Metastatic Liver Carcinoma in the Lung (tissue), 2 donors: ENCODE measurements around a stretch of chr10.

DNA sequence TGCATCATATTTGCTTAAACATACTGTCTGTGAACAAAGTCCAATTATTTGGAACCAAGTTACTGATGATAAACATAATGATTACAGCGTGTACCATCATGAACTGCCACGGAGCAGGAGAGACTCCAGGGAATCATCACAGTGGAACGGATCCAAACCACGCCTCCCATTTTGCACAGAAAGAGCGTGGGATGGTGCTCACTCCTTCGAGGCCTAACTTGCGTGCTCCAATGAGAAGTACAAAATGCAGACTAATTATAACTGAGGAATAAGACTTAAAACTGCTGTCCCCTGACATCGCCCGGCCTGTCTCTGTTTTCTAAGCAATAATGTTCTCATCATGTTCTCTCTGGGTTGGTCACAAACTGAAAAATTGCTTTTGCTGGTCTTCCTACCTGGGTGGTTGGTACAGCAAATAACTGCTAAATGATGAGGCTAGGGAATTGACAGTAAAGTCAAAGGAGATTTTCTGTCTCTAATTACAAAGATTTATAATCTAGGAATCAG, 182.2 kb downstream of the CAMK1D start:
- PRO-cap, 2 experiments: peak in 1 of 2 experiments; most common plus-strand start position 180 of the sequence (in 1)

DNA sequence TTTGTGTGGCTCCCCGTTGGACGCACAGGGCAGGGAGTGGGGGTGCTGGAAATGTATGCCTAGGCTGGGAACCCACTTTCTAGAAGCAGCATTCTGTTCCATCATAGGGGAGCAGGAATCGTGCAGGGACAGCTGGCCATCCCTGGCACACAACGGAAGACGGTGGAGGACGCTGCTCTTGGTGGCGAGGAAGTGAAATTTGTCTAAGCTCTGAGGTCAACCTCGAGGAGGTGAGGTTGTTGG, 299.5 kb downstream of the CCDC3 start:
- PRO-cap, 2 experiments: no peak in any of the 2 experiments

- PRO-cap, 2 experiments: peak in 2 of 2 experiments; most common plus-strand start chr10:12707592 (in 1); most common minus-strand start chr10:12707581 (in 2)
These were observed 294.1 kb downstream of the CCDC3 start for GRCh38 chr10:12707268-12708051.

- PRO-cap, 2 experiments: no peak in any of the 2 experiments
These were observed 271.7 kb downstream of the CCDC3 start for GRCh38 chr10:12729768-12730354.

GRCh38 chr10:12769519-12770153, 231.9 kb downstream of the CCDC3 start:
- PRO-cap, 2 experiments: no peak in any of the 2 experiments

GRCh38 chr10:12897448-12898344, 103.8 kb downstream of the CCDC3 start:
- PRO-cap, 2 experiments: no peak in any of the 2 experiments

DNA sequence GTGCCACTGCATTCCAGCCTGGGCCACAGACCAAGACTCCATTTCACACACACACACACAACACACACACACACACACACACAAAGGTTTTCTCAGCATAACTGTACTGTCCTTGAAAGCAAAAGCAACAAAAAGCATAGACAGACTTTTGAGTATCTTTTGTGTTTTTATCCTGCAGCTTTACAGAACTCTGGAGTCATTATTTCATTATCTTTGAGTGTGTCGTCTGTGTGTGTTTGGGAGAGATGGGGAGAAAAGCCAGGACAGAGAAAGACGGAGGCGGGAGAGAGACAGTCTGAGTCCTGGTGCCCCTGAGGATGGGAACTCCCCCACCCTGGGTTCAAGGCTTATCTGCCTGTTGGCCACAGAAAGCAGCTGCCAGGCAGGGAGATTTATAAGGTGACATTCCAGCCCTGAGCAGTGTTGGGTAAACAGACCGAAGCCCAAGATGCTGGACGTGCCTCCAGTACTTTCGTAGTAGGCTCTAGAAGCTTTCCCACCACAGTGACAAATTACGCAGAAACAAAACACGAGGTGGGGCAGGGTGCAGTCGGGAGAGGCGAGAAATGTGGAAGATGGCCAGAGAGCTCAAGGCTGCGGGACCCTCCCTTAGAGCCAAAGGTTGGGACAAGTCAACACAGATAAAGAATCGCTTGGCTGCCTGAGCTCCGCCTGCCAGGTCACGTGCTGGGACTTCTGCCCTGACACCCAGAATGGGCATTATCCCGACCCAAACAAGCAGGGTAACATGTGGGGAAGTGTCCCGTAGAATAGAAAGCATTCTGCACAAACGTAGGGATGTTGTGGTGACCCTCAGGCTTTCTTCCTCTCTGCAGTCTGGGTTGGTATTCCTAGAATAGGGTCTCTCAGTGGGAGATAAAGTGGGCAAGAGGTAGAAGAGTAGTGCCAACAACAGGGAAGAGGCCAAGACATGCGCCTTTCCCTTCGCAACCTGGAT, 41.1 kb downstream of the CCDC3 start:
- PRO-cap, 2 experiments: no peak in any of the 2 experiments

GRCh38 chr10:13001334-13001560, 266 bp downstream of the CCDC3 start:
- PRO-cap, 2 experiments: no peak in any of the 2 experiments

DNA sequence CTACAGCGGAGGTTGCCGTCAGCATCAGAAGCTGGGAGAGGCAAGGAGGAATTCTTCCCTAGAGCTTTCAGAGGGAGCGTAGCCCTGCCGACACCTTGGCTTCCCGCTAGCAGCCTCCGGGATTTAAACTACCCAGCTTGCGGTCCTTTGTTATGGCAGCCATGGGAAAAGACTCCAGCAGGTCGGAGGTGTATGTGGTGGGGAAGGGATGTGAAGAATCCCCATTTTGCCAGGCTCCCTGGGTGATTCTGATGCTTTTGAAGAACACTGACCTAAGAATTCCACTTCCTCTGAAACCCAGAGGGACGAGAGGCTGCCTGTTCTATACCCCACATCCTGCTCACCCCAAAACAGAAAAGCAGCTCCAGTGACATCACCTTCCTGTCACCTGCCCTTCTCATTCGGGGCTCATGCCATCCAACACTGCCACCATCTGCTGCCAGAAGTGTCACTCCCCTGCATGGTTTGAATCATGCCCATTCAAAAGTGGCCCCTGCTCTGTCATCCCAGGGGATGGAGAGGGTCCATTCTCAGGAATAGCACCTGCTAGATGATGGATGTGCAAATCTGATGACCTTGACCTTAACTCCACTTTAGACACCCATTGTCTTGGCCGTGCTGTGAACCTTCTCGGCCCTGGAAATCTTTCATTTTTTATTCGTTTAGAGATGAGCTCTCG, 3.5 kb upstream of the SEPHS1 start:
- PRO-cap, 2 experiments: no peak in any of the 2 experiments

- PRO-cap, 2 experiments: no peak in any of the 2 experiments
These were observed 88.5 kb downstream of the BEND7 start for GRCh38 chr10:13440194-13440746.

- PRO-cap, 2 experiments: no peak in any of the 2 experiments
These were observed 15.6 kb downstream of the BEND7 start for GRCh38 chr10:13513292-13513556.

DNA sequence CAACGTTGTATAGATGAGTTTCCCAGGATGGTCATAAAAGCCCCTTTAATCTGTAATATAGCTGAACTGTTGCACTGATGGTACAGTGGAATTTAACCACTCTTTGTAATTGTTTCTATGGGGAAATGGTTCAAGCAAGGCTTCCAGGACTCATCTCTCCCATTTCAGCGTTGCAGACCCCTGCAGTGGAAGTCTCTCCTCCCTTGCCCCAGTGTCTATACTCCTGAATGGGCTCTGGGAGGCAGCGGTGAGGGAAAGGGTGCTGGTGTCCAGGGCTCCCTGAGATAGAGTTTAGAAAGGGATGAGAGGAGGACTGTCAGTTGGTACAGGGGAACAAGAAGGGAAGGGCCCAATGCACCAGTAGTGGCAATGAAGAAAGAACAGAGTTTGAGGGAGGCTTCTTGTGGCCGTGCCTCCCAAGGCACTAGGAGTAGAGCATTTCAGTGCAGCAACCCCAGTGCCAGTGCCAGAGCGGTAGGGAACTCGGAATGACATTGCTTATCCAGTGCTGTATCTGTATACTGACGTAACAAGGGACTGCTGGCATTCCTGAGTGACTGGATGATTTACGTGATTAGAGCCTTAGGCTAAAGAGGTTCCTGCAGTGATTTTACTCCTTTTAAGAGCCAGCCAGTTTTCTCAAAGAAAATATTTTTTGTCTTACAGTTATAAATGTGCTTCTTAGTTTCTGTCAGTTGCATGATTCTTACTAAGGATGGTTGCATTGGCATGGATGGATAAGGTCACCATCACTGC, 27.9 kb downstream of the PRPF18 start:
- PRO-cap, 2 experiments: no peak in any of the 2 experiments

DNA sequence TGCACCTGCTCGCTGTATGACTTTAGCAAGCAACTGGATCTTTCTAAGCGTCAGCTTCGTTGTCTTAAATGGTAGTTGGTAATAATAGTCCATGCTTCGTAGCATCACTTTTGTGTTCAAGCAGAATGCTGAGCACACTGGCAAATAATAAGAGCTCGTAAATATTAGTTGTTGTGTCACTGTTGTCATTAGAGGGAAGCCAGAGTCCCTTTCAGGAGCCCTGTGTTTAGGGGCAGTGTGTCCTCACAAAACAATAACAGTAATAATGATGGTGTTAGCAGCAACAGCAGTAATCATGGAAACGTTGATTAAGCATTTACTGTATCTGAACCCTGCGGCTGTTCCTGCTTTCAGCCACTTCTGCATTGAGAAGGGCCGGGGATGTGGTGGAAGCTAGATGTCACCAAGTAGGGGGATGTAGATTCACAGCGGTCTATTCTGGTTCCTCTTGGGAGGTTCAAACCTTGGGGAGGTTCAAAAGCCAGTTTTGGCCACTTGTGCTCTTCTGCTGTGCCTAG, 44.7 kb downstream of the PRPF18 start:
- PRO-cap, 2 experiments: no peak in any of the 2 experiments

DNA sequence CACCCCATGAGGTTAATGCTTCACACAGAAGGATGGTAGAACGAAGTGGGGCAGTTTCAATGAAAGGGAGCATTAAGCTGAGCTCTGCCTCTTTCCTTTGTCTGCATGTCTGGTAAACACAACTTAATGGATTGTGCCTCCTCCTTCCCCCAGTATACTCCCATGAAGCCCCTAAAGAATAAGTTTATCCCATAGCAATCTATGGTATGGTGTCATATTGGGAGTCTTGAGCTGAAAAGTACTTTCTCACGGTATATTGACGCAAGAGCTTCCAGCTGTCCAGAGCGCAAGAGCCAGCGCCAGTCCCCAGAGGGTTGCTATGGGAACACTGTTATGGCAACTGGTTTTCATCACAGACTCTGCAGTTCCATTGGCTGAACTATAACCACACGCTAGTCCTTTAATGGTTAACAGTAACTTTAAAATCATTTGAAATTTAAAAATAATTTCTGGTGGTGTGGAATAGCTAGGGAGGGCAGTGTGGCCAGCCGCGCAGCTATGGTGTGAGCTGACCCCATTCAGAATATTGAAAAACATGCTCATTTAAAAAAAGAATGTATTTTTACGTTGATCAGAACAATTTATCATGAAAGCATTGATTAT, 46.9 kb downstream of the PRPF18 start:
- PRO-cap, 2 experiments: no peak in any of the 2 experiments

- PRO-cap, 2 experiments: no peak in any of the 2 experiments
These were observed 142.3 kb downstream of the PRPF18 start for GRCh38 chr10:13728955-13729581.

DNA sequence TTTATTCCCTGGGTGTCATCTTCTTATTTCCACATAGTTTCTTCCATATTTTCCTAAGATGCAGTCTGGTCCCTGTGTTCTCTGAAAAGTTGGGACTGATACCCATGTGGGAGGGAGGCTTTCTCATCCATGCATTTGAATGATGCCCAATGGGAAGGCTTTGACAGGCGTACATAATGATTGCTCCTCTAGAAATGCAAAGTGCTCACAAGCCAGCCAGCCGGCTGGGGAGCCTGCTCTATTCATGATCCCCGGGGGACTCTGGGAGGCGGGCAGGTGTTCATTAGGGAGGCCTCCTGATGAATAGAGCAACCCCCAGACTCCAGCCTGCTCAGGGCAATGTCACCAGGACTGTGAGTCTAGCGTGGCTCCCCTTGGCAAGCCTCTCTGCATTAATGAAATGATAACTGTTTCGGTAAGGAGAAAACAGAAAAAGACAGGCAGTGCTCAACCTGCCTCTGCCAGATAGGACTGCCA, 236.3 kb downstream of the PRPF18 start:
- PRO-cap, 2 experiments: no peak in any of the 2 experiments

GRCh38 chr10:13971591-13971956, 359.1 kb downstream of the FRMD4A start:
- PRO-cap, 2 experiments: no peak in any of the 2 experiments

- PRO-cap, 2 experiments: no peak in any of the 2 experiments
These were observed 358.7 kb downstream of the FRMD4A start for GRCh38 chr10:13971957-13972561.

- PRO-cap, 2 experiments: no peak in any of the 2 experiments
These were observed 48.9 kb upstream of the FRMD4A start for GRCh38 chr10:14379596-14380007.

- PRO-cap, 2 experiments: no peak in any of the 2 experiments
These were observed 217.8 kb upstream of the FRMD4A start for GRCh38 chr10:14548483-14548896.